REH cell (cell line): Measurements from ENCODE around the genes DIP2C, GTPBP4 and IDI2.

DNA sequence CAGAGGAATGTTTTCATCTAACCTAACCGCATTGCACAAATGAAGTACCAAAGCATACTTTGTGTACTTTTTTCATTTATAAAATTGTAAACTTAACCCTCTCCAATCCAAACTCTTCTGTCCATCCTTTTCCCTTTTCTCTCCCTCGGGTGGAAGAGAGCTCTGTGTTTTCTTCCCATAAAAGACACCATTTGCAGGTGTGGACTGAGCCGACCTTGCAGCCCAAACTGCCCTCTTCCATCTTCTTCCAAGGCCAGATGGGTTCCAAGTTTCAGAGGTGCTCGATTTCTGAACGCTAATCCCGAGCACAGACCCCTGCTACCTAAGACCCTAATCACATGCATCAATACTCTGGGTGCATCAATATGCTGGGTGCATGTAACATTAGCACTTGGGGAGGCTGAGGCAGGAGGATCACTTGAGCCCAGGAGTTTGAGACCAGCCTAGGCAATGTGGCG is 158.7 kb downstream of the ZMYND11 start:
- PRO-cap = no peak

- PRO-cap = bidirectional peak, plus-strand start at chr10:307157, minus-strand start at chr10:306903
Measured at GRCh38 chr10:306484-307500, 171.5 kb downstream of the ZMYND11 start.

DNA sequence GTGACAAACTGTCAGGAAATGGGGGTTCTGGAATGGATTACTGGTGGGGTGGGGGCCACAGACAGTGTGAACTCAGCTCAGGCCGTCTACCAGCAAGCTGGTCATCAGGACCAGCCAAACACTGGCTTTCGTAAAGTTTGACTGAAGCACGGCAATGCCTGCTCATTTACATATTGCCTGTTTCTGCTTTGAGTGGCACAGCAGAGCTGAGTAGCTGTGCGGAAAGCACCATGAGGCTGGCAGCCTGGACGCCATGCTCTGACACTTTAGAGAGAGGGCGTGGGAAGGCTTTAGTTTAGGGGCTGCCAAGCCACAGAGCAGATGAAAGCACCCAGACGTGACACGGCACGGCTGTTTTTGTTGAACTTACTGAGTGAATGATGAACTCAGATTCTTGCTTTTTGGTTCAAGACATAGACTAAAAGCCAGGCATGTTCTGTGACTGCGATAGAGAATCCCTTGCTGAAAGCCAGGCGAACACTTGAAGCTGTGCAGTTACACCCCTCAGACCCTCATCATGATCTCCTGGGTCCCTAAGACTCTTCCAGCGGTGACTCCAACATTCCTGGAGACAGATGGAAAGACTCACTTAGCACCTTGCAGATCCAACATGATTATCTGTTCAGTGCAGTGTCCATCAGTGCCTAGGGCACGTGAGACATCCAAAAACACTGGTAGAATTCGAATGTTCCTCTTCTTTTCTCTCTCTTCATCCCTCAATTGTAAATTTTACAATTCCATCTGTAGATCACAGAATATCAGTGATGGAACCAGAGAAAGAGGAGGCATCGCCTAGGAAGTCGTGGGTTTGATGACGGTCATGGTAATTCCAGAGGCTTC is 182.1 kb downstream of the ZMYND11 start:
- PRO-cap = no peak

DNA sequence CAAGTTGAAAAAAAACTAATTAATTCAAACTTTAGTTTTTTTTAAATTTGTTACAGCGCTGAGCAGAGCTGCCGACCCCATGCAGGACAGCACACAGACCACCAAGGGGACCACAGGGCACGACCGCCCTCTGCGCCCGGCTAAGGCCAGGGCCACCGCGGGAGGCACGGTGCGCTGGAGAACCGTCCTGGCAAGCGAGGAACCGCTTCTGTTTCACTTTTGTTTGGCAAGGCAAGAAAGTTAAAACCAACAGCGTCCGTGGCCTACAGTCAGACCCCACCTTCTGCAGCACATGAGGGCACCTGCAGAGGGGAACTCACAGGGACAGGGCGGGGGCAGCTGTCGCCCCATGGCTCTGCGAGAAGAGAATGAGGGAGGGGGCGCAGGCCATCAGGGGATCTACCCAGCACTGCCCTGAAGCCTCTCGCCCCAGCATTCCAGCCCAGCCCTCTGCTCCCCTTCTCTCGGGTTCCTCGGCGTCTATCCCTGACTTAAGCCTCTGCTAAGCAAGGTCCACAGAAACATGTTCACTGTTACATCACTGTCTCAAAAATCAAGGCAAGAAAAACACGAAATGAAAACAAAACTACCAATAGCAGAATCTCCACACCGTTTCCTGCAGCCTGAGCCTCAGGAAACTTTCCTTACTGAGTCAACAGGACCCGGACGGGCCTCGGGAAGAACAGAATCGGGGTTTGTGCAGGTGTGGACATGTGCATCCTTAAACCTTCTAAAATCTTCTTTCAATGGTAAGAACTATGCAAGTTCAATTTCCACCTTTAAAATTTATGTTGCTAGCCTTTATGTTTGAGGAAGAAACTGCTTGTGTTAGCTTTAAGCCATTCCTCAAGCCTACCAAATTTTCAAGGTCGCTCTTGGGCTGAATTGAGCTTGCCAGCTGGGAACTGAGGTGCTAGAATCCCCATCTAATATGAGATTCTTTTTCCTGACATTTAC is 204.2 kb downstream of the DIP2C start:
- PRO-cap = bidirectional peak, plus-strand start at position 272 of the sequence, minus-strand start at position 210 of the sequence

DNA sequence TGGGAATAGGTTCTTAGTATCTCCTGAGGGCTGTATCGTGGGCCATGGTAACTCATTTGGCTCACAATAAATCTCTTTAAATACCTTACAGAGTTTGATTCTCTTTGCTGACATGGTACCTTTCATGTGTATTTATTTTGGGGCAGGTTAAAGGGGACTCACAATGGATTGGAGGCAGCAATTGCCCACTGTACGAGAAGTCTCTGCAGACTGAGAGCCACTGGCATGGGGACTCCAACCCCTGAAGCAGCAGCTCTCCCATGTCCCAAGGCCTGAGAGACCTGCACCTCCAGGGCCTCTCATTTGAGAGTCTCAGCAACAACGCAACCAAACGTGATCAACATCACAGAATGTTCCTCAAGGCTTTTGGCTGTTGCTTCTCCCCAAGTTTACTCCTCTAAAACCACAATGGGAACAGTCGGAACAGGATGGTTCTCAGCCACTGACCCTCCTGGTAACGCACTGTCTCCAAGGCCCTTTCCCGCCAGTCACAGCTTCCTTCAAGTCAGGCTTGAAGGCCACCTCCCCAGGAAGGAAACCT is 128.2 kb downstream of the DIP2C start:
- PRO-cap = no peak

GRCh38 chr10:600899-601524 is 88.5 kb downstream of the DIP2C start:
- PRO-cap = no peak

DNA sequence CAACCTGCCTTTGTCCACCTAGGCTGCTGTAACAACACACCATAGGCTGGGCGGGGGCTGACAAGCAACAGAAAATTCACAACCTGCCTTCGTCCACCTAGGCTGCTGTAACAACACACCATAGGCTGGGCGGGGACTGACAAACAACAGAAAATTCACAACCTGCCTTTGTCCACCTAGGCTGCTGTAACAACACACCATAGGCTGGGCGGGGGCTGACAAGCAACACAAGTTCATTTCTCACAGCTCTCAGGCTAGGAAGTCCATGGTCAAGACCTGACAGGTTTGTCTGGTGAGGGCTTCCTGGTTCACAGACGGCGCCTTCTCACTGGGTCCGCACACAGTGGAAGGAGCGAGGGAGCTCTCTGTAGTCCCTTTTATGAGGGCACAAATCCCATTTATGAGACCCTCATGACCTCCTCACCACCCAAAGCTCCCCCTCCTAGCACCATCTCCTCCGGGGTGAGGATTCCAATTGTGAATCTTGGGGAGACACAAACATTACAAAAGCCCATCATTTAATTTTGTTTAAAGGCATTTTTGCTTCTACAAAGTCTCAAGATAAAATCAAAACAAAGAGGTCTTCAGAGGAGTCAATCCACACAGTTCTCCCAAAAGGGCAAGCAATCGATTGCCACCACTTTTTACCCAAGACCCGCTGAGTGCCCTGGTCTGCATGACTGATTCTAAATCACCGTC is 52.1 kb downstream of the DIP2C start:
- PRO-cap = no peak

DNA sequence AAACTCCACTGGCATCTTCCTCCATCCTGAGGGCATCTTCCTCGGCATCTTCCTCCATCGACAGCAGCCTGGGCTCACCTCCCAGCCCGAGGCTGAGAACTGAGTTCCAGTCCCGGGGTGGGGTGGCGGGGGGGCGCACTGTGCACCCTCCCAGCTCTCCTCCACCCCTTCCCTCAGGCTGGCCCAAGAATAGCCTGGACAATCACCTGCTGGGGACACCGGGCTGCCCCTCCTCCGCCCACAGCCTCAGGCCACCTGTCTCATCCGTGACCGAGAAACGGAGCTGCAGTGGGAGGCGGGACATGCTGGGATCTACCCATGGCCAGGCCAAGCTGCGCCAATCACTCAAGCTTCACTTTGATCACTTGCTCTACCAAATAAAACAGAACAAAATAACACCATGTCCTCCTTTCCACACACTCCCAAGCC is 37.2 kb downstream of the DIP2C start:
- PRO-cap = no peak

DNA sequence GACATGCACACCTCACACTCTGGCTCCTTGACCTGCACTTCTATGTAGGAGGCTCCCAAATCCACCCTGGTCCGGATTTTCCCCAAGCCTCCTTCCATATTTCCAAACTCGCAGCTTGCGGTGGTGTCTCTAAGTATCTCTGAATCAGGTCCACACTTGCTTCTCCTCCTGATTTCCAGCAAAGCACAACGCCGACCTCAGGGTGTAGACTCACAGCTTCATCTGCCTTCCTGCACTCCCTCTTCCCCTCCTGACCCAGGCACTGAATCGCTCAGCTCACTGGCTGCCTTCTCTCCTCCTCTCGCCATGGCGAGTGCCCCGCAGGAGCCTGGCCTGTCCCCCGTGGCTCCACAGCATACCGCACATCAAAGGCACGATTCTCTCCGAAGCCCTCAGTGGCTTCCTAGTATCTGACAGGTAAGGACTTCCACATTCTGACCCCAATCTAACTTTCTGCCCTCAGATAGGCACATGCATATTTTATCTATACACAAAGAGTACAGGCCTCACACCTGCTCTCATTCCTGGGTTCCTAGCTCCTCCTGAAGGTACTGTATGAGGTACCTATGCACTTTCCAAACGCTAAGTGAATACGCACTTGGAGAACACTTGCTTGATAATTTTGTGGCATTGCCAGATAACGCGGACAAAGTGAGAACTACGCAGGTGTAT is 27.6 kb downstream of the DIP2C start:
- PRO-cap = no peak

DNA sequence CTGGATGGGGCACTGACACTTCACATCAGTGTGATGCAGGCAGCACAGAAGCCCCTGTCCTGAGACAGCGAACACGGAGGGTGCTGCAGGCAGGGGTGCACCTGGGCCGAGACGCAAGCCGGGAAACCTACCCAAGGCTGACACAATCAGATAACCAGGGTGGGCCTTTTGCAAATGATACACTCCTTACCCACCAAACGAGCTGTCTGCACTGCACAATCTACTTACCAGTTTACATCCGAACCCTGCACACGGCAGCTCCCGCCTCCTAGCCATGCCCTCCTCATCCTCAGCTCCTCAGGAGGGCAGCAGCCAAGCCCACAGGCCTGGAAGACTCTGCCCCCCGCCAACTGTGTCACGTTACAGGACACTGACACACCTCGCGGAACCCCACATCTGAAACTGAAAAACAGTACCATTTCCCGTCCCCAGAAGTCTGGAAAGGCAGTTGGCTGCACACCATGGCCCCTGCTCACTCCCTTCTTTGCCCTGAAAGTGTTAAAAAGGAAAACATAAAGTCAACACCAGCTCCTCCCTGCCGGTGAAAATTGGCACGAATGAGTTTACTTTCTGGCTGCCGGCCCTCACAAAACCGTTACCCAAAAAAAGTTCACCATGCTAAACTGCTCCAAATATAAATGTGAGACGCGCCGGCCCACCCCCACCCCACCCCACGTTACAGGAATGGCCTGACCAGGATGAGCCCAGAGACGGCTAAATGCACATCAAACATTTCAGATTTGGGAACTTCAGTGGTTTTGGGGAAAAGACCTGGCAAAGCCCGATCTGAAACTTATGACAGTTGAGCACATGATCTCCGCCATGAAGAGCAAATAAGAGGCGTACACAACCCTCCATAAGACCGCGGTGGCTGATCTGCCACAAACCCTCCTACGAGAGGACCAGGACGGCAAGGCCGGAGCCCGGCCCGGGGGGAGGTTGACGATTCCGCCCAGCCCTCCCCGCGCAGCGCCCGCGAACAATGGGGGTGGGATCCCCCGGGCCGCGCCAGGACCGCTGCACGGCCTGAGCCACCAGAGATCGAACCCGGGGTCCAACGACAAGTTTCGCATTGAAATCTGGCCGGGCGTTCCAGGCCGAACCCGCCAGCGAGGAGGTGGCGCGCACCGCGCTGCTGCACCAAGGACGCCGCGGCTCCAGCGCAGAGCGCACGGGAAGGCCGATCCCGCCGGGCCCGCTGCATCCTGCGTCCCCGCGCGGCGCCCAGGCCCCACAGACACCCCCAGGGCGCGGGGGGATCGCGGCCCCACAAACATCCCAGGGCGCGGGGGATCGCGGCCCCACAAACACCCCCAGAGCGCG is 1.1 kb downstream of the DIP2C start:
- PRO-cap = unidirectional peak, plus-strand start at position 857 of the sequence; unidirectional peak, plus-strand start at position 884 of the sequence; unidirectional peak, plus-strand start at position 982 of the sequence; unidirectional peak, plus-strand start at position 1,140 of the sequence

GRCh38 chr10:689324-690409 is at the start of gene DIP2C:
DIP2C (minus strand) TSS chr10:689668.
- PRO-cap = bidirectional peak, plus-strand start at chr10:690067, minus-strand start at chr10:689887

DNA sequence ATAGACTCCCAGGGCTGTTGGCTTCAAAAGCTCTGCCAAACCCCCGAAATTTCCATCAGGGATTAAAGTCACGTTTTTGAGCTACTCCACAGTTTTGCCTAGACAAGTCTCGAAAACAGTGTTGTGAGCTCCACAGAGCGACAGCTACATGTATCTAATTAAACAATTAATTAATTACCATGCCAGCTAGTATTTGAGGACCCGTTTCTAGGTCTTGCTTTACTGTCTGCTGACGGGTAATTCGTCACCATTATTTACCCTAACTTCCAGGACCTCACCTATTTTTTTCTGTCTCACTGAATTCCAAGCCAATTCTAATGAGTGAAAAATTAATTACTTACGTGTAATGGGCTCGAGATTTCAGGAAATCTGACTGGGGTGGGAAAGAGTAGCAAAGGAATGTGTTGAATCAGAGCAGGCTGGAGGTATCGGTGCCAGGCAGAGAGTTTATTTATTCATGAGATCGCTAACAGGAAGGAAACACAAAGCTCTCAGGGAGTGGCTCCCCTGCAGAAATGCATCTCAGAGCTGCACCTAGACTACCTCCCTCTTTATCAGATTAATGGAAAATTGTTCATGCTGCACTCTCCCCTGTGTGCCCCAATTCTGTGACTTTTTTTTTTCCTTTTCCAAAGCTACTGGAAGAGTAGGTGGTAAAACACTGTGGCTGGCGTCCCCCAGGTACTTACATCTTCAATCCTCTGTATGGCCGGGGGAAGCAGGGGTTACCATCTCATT is 4.0 kb upstream of the DIP2C start:
- PRO-cap = no peak

DNA sequence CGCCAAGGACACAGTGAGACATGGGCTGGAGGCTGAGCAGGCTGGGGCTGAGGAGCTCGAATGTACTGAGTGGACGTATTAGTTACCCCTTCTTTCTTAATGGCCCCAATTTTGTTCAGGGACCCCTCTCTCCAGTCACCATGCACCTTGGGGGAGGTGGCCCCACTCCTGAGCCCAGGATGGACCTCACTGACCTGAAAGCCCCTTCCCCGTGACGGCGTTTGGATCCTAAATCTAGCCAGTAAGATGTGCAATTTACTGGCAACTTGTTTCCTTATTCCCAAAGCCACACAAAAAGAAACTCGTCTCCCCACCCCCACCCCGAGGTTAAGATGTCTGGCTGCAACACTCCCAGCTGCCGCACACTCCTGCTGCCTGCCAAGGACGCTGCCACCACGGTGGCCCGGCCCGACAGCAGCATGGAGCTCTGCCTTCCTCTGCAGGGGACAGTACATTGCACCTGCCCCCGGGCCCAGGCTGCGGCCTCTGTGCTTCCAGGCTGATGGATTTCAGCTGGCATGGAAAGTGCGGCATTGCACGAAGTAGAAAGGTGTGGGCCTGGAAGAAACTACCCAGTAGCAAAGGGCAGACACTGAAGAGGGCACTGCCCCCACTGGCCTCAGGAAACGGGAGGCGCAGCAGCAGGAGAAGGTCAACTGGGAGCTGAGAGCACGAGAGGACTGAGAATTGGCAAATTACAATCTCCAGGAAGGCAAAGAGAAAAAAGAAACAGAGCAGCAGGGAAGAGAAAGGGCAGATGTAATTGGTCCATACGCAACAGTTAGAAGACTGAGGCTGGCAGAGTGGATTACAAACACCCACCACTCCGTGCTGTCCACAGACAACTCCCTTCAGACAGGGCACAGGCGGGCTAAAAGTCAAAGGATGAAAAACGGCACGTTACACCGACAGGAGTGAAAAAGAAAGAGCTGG is 117.0 kb upstream of the DIP2C start:
- PRO-cap = no peak

- PRO-cap = no peak
Measured at GRCh38 chr10:807591-808403, 118.3 kb upstream of the DIP2C start.

DNA sequence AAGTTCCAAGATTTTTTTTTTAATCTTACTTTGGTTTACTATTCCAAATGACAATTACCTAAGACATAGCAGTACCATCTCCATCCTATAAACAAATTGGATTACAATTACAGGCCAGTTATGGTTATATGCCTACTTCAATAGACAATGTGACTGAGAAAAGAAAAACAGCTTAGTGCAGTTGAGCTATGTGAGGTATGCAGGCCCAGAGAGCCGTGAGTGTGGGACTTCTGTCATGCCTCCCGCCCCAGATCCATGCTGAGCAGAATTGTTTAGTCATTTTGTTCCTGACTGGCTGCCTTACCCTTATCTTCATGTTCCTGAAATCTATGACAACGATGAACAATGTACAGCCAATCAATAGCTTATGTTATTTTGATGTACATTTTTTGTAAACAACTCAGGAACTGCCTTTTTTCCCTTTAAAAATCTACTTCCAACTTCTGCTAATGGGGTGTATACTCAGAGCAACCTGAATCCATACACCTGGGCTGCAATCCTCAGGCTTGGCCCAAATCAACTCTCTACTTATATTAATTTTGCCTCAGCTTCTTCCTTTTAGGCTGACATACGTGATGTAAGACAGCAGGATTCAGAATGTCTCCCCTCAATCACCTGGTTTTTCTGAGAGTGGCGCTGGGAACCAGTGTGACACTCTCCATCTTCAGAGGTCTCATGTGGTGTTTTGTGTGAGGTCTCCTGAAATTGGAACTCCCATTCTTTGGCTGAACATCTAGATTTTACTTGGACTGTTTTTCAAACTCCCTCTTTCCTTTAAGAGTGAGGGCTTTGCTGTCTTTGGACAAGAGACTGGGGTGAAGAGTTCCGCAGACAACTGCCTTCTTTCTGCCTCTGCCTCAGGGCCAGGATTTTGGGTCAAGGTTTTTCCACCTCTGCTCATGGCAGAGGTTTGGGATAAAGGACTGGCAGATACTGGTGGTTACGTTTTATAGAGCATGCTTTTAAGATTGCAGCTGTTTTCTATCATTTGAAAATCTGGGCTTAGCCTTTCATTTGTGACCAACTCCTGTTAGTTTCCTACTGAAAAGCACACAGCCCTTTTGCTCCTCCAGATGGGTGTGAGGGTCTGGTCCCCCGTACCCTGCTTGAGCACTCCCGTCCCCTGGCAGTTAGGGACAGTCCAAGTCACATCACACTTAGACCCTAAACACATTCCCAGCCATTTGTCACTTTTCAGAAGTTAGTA is 21.3 kb downstream of the LARP4B start:
- PRO-cap = no peak

DNA sequence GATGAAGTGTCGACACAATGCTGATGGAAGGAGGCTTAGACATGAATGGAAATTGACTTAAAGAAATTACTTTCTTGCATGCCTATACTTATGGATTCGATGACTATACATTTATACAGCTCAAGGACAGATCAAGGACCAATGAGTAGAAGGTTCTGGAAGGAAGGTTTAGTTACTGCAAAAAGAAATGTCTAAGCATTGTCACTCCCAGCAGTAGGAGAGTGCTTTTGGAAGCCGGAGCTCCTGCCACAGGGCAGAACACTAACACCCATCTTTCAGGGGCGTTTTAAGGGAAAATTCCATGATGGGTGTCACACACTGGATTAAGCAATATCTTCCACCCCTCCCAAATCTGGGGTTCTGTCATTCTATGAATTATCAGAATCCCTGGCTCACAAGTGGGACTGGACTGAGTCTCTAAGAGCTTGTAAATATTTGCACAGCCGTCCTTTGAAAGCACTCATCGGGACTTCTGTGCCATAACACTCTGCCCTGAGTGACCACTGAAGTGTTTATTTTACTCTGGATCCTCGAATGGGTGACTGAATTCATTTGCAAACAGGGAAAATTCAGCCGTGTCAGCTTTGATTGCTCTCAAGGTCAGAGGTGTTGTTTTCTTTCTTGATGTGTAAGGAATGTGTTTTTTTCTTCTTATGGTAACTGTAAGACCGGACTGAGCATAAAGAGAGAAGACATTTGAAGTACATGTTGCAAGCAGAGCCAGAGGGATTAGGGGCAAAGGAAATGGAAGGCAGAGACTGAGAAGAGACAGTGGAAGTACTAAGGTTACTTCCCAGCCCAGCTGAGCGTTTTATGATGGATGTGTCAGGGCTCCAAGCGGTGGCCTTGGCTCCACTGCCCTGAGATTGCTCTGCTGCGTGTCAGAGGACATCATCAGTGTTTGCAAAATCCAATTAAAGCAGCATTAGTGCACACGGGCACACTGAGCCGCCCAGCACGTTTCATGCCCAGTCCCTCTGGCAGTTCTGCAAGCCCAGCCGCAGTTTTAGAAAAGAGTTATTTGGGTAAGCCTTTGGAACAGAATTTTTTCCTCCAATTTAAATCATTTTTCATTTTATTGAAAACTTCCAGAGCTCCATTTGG is 17.8 kb upstream of the GTPBP4 start:
- PRO-cap = no peak

DNA sequence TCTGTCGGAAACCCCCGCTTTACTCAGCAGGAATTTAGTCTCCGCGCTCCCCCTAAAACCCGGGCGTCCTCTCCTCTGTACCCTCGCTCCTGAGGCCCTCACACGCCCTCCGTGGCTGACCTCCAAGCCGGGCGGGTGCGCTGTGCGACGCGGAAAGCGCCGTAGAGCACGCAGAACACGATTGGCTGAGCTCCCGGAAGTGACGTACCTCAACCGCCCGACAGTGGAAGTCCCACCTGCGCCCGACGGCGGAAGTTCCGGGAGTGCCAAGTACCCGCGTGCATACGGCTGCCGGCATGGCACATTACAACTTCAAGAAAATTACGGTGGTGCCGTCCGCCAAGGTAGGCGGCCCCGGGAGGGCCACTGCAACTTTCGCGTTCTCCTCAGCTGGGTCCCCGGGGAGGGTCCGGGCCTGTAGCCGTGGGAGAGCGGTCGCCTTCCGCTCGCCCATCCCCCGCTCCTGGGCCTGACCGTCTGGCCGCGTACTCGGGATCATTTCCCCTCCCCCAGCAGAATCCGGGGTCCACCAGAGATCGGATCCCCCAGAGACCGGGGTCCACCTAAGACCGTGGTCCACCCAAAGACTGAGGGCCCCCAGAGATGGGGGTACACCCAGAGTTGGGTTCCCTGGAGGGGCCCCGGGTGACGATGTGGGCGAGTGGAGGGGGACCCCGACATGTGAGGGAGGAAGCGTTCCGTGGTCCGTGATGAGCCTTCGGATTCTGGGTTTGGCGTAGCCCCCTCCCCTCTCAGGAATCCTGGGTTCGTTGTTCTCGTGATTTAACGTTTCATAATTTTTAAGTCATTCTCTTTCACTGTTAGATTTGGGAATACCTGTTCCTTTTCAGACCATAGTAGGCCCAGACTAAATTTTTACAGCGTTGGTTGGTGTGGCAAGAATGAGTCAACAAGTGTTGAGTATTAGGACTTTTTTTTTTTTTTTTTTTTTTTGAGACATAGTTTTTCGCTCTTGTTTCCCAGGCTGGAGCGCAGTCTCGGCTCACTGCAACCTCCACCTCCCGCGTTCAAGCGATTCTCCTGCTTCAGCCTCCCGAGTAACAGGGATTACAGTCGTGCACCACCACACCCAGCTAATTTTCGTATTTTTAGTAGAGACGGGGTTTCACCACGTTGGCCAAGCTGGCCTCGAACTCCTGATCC is at the start of gene GTPBP4:
TSS of gene GTPBP4 (plus strand) at position 251 of the 1,164 bp plus-strand sequence.
- PRO-cap = bidirectional peak, plus-strand start at position 254 of the sequence, minus-strand start at position 92 of the sequence

GRCh38 chr10:1025657-1026143 is at the start of gene IDI2:
IDI2 (minus strand) TSS chr10:1025859.
- PRO-cap = no peak

DNA sequence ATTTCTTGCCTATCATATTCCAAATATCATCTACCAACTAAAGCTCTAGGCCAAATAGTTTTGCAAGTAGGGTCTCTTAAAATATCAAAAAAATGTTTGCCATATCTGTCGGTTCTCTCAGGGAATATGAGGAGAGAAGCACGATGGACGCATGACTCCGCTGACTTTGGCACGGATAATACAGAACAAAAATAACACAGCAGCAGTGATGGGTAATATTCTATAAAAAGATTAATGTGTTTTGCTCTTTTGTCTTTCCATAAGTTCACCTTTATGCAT is 889 bp upstream of the IDI2 start:
- PRO-cap = no peak

DNA sequence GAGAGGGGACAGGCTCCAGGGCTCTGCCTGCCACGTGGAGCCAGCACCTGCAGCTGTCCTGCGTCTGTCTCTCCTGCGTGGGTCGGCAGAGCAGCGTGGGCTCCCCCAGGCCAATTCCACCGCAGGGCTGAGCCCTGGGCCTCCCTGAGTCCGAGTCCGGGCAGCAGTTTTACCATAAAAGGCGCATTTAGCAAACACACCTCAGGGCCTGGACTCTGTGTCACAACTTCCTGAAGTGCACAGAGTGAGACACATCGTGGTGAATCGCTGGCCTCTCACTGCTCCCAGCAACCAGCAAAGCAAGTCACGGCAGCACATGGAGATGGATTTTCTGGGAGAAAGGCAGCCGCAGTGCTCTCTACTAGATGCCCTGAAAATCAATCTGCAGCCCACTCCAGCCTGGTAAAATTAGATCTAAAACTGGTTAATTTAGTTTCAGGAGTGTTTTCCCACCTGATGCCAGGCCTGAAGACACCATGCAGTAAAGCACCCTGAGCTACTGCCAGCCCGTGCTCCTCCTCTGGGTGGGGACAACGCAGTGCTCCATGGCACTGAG is 337.1 kb downstream of the ADARB2 start:
- PRO-cap = no peak